Epithelial cell of esophagus (primary cell): ENCODE measurements around the genes EIF2B3 and HPDL.

GRCh38 chr1:43271291-43272177 lies 1.8 kb downstream of the TMEM125 start:
- RRBS: no CpG with 5 or more reads among the region's 11 CpGs

- RRBS: 3% methylated on average over 4 of the region's 47 CpGs
These were observed 792 bp downstream of the HYI start for GRCh38 chr1:43452557-43453720.

DNA sequence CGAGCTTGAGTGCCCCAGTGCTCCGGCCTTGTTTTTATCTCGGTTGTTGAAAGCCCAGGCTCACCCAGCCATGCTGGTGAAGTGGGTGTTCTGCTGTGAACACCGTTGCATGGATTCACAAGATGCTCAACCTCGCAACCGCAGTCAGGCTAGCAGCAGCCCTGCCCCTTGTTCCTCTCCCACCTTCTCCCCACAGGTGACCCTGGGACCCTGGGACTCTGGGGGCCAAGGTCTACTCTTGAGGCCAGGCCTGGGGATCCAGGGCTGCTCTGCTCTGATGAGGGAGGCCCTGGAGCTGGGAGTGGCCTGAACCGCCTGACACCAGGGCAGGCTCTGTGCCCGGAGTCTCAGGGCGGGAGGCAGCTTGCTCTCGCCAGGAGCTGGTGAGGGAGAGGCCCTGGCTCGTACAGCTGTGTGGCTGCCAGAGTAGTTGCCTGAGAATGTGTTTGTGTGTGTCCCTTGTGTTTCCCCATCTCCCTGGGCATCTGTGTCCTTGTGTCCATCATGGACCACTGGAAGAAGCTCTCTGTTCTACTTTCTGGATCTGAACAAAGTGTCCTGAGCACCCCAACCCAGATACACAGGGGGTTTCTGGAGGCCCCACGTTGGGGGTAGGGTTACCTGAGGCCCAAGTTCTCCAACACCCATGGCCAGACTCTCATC lies 11.3 kb downstream of the PTPRF start:
- RRBS: no CpG with 5 or more reads among the region's 12 CpGs

GRCh38 chr1:43545607-43546796 lies 15.3 kb downstream of the PTPRF start:
- RRBS: no CpG with 5 or more reads among the region's 22 CpGs

GRCh38 chr1:43554162-43554674 lies 23.5 kb downstream of the PTPRF start:
- RRBS: no CpG with 5 or more reads among the region's 7 CpGs

- RRBS: 94% methylated on average over 2 of the region's 15 CpGs
These were observed 55.5 kb upstream of the KDM4A start for GRCh38 chr1:43594168-43595126.

- RRBS: no CpG with 5 or more reads among the region's 1 CpG
These were observed 75.1 kb upstream of the ARTN start for GRCh38 chr1:43858556-43858903.

- RRBS: no CpG with 5 or more reads among the region's 3 CpGs
These were observed 64.8 kb upstream of the ARTN start for GRCh38 chr1:43868698-43869215.

GRCh38 chr1:44005848-44006301 lies 14.5 kb downstream of the CCDC24 start:
- RRBS: no CpG with 5 or more reads among the region's 10 CpGs

GRCh38 chr1:44068369-44069033 lies 37.2 kb upstream of the SLC6A9 start:
- RRBS: no CpG with 5 or more reads among the region's 3 CpGs

DNA sequence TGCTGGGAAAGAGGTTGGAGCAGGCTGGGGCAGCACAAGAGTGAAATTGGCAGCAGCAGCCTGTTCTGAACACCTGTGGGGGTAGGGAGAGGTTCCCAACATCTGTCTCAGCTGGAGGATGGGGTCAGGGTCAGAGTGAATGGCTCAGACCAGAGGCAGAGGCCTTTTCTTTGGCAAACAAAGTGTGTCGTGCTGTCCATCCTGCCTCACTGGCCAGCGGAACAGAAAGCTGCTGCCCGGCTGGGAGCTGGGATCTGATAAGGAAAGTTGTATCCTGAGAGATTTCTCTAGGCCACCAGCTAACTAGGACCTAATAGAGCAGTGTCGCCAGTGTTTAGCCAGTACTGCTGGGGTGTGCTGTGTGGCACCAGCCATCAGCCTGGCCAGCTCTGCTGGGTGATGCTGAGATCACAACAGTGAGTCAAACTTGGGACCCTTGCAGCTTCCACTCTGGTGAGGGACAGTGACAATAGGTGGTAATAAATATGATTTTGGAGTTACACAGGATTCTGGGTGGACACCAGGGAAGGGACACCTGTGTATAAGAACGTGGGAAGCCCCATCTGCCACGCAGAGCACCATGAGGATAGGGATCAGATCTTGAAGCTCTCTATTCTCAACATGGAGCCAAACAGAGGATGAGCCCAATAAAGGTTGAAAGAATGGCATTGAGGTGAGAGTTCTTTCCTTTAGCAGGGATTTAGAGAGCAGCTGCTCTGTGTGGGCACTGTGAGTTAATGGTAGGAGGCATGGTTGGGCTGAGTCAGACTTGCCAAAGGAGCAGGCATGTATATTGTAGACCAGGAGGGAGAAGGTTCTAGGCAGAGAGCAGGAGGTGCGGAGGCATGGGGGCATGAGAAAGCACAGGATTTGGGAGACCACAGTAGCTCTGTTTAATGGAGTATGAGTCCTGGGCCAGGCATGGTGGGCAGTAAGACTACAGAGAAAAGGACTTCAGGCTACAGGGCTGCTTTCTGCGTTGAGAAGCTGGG lies 32.3 kb downstream of the TMEM53 start:
- RRBS: no CpG with 5 or more reads among the region's 8 CpGs

DNA sequence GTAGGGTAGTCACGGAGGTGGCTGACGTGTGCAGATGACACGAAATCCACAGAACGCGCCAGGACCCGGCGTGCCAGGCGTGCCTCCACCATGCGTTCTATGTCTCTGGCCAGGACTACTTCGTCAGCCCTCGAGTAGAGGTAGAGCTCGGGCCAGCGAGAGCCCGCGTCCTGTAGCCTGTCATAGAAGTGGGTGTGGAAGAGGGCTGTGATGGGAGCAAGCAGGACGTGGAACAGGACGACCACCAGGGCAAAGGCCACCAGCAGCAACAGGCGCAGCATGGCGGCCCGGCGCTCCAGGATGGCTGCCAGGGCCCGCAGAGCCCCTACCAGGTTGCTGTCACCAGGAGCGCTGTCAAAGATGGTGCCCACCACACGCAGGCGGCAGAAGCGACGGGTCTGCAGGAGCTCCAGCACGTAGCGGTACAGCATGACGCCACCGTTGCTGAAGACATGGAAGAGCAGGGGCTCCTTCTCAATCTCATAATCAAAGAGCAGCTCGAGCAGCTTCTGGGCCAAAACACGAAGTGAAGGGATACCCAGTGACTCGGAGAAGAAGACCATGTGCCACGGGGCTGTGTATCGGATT lies 19.6 kb downstream of the TMEM53 start:
- RRBS: no CpG with 5 or more reads among the region's 36 CpGs

DNA sequence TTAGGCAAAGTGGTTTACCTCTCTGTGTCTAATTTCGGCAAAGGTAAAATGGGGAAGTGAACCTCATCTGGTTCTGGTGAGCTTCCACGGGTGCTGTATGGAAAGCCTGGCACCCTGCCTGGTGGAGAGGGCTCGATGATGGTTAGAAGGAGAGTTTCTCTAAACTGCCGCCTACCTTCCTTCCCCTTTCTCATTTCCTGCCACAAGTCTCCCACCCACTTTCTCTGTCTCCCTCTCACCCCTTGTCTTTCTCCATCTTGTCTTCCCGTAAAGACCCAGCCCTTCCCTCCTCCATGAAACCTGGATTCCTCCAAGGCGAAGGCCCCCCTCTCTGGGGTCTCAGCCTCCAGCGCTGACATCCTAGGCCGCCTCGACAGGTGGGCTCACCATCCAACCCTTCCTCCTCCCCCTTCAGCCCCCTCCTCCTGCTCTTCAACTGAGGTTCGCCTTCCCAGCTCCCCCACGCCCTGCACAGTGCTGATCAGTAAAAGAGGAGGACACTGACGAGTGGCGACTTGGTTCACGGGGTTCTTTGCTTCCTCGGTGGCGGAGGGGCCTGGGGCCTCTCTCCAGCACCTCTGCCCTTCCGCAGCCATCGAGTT lies 16.0 kb upstream of the KIF2C start:
- RRBS: no CpG with 5 or more reads among the region's 18 CpGs

DNA sequence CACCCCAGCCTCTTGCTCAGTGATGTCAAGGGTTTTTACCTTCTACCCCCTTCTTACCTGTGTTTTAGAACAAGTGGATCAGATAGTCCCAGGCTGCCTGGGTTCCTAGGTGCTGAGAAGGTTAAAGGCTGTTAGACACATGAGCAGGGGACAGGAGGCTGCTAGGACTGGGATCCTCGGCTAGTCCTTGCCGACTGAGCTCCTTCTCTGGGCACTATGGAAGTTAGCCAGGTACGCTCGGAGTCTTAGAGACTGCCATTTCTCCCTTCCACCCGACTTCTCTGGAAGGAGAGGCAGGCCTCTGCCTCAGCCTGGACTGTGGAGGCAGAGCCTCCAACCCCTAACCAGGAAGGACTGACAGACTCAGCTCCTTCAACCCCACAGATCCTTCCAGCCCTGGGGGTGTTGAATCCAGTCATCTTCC lies 412 bp downstream of the DYNLT4 start:
- RRBS: no CpG with 5 or more reads among the region's 5 CpGs

GRCh38 chr1:44810102-44811118 lies 2.1 kb downstream of the BTBD19 start:
- RRBS: no CpG with 5 or more reads among the region's 16 CpGs

DNA sequence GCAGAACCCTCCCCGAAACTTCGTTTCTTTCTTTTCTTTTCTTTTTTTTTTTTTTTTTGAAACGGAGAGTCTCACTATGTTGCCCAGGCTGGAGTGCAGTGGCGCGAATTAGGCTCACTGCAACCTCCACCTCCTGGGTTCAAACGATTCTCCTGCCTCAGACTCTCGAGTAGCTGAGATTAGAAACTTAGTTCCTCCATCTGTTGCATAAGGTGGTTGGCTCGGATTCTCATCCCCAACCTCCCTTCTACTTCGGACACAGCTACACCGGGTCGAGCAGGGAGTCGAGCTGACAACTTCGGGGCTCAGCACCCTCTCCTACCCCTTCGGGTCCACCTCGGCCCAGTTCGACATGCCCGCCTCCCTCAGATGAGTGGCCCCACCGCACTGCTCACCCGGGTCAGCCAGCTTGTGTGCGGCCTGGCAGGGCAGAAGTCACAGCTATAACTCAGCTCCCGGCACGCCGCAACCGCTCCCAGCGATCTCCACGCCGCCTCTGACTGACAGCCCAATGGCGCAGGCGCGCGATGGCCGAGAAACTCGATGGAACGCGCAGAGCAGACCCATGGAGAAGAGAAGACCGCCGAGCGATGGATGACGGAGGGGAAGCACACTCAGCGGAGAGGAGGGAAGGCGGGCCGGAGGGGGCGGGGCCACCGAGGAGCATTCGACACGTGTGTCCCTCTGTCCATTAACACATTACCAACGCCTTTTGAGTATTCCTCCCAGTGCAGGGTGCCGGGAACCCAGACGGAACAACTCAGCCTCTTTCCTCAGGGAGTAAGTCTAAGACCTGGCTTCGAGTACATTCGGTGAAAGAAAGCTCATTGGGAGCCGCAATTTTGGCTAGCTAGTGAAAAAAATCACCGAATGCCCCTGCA lies at the start of gene EIF2B3:
Gene EIF2B3 (minus strand): TSS at position 498 of the 881 bp plus-strand sequence.
- RRBS: 12% methylated on average over 10 of the region's 53 CpGs

DNA sequence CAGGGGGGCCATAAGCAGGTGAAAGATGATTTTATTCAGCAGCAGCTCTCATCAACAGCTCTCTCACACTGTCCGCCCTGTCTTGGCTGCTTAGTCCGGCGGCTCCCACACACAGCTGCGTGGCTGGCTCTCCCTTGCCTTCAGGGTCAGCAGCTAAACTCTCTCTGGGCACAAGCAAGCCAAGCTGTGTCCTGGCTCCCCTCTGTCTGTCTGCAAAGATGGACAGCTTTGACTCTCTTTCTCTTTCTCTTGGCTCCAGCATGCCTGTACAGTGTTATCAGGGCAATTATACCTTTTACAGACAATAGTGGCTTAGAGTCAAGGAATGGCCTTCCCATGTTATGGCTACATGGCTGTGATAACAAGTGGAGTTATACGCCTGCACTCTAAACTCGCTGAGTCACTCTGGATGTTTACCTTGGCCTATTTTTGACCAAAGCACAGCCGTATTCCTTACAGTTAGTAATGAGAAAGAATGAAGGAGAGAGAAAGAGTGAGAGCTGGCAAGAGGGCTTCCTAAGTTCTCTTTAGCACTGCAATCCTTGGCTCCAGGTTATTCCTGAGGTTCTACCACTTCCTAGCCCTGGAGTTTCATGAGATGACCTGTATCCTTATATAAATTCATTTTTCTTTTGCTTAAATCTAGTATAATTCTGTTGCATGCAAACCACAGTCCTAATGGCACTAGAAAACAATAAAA lies 59.9 kb upstream of the ZSWIM5 start:
- RRBS: no CpG with 5 or more reads among the region's 7 CpGs

GRCh38 chr1:45326573-45327690 lies at the start of gene HPDL:
Gene HPDL (plus strand): TSS chr1:45326895.
- RRBS: 15% methylated on average over 28 of the region's 102 CpGs

- RRBS: no CpG with 5 or more reads among the region's 2 CpGs
These were observed 20.1 kb upstream of the CCDC17 start for GRCh38 chr1:45643766-45644481.

GRCh38 chr1:45658039-45658539 lies 28.2 kb downstream of the GPBP1L1 start:
- RRBS: no CpG with 5 or more reads among the region's 3 CpGs